Metastatic Liver Carcinoma in the Lung (tissue), 2 donors: ENCODE measurements around a stretch of chr6.

DNA sequence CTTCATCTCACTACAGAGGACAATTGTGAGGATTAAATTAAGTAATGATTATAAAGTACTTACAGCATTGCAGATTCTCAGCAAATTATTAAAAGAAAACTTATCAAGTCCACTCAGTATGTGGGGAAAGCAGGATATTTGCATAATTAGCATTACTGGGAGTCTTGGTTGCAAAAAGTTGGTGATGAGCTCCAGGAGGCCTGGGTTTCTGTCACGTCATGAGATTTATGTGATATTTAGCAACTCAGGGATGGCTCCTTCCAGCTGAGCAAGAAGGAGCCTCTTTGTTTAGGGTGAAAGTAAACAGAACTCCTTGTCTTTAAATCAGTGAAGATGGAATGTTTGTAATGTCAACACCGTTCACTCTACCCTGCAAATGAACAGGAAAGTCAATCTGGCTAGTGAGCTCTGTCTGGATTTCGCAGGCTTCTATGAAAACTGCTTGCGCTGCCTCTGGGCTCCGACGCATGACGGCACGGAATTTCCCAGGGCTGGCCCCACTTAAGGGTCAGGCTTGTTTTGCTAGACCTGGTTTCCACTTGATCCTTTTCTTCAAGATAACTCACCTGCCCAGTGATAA lies 86.9 kb downstream of the PXDC1 start:
- PRO-cap, 2 experiments, result no peak in any of the 2 experiments

- PRO-cap, 2 experiments, result no peak in any of the 2 experiments
Measured at GRCh38 chr6:3796208-3796829, 44.8 kb upstream of the PXDC1 start.

GRCh38 chr6:3888620-3888989 lies 39.4 kb downstream of the FAM50B start:
- PRO-cap, 2 experiments, result no peak in any of the 2 experiments

DNA sequence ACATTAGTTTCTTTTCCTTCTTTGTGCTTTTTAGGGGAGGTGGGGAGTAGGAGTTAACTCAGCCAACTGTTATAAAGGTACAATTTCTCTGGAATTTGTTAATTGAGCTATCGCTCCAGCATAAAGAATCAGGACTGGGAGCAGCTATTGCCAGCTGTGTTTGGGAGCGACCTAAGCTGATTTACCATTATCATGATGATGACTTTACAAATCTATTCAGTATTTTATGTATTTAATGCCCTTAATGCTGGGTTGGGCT lies 82.0 kb upstream of the PRPF4B start:
- PRO-cap, 2 experiments, result no peak in any of the 2 experiments

- PRO-cap, 2 experiments, result no peak in any of the 2 experiments
Measured at GRCh38 chr6:4109553-4110022, 25.8 kb downstream of the ECI2 start.

- PRO-cap, 2 experiments, result peak in 1 of 2 experiments; most common plus-strand start chr6:4134497 (in 1)
Measured at GRCh38 chr6:4133745-4134568, 1.4 kb downstream of the ECI2 start.

DNA sequence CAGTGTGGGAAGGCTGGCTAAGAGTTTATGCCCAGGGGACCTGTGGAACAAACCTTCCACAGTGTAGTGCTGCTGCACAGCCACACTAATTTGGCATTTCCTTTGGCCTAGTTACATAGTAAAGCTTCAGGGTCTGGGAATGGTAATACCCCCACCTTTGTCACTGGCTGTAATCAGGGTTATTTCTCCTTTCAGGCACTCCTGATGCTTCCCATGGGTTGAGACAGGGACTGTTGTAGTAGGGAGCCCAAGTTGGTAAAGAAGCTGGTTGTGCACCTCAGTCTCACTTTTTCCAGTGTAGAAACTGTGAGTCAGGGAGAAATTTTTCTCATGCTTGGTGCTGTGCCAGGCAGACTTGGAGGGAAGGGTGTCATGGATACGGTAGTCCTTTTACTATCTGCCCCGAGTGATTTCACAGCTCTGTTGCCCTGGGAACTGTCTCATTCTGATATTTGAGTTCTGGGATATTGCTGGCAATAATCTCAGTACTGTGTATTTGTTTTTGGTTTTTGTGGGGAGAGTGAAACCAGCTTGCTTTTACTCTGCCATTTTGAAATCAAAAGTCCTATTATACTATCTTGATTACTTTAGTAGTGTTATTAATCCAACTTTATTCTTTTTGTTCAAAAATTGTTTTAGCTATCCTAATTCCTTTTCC lies 178.0 kb upstream of the ECI2 start:
- PRO-cap, 2 experiments, result no peak in any of the 2 experiments

GRCh38 chr6:4356997-4357513 lies 221.7 kb upstream of the ECI2 start:
- PRO-cap, 2 experiments, result no peak in any of the 2 experiments

- PRO-cap, 2 experiments, result no peak in any of the 2 experiments
Measured at GRCh38 chr6:4369585-4370164, 234.3 kb upstream of the ECI2 start.

GRCh38 chr6:4402435-4403223 lies 267.3 kb upstream of the ECI2 start:
- PRO-cap, 2 experiments, result no peak in any of the 2 experiments

GRCh38 chr6:4606863-4607916 lies 169.0 kb upstream of the CDYL start:
- PRO-cap, 2 experiments, result no peak in any of the 2 experiments

GRCh38 chr6:4724662-4725286 lies 51.4 kb upstream of the CDYL start:
- PRO-cap, 2 experiments, result no peak in any of the 2 experiments

DNA sequence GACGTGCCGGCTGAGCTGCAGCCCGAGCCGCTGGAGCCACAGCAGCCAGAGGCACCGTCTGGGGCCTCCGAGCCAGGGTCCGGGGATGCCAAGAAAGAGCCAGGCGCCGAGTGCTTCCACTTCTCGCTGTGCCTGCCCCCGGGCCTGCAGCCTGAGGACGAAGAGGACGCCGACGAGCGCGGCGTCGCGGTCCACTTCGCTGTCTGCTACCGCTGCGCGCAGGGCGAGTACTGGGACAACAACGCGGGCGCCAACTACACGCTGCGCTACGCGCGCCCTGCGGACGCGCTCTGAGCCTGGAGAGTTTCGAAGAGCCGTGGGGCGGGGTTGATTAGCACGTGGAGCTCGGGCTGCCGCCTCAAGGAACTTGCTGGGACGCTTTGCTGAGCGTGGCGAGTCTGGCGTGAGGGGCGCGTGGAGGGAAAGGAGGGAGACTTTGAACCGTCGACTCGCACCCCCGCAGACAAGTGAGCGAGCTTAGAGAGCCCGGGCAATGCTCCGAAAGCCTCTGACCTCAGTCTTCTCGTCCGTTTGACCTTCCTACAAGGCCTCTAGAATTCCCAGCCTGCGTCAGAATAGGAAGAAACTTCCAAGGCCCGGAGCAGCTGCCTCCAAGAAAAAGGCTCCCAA lies 1.2 kb downstream of the PPP1R3G start:
- PRO-cap, 2 experiments, result no peak in any of the 2 experiments

DNA sequence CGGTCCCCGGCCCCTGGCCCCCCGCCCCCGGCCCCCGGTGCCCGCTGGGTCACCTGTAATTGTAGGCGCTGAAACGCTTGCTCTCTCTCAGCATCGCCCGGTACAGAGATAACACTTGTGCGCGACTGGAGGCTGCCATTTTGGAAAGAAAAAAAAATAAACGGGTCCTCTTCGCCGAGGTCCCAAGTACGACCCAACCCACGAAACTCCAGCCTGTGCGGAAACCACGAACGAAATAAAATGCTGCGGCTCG lies 229 bp downstream of the LYRM4 start:
- PRO-cap, 2 experiments, result peak in 1 of 2 experiments; most common minus-strand start position 110 of the sequence (in 1)

DNA sequence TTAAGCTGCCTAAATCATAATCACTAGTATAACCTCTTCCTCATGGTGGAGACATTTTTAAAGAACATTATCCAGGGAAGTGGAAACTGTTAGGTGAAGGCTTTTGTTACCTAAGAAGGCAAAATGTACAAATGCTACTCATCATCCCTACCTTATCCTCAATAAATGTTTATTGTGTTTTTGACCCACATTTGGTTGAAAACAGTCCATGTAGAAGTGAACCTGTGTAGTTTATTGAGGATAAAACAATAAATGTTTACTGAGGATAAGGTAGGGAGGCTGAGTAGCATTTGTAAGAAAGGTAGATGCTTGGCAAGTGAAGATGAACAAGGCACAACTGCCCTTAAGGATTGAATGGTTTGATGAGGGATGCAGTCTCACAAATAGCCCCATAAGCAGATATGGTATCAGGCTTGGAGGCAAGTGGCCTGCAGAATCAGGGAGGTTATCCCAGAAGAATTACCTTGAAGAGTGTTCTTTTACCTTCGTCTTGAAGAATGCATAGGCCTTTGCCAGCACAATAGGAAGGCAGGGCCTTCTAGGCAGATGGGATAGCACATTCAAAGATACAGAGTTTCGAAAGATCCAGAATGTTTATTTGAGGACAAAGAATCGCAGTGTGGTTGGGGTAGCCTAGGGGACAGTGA lies 186.3 kb downstream of the FARS2 start:
- PRO-cap, 2 experiments, result no peak in any of the 2 experiments

DNA sequence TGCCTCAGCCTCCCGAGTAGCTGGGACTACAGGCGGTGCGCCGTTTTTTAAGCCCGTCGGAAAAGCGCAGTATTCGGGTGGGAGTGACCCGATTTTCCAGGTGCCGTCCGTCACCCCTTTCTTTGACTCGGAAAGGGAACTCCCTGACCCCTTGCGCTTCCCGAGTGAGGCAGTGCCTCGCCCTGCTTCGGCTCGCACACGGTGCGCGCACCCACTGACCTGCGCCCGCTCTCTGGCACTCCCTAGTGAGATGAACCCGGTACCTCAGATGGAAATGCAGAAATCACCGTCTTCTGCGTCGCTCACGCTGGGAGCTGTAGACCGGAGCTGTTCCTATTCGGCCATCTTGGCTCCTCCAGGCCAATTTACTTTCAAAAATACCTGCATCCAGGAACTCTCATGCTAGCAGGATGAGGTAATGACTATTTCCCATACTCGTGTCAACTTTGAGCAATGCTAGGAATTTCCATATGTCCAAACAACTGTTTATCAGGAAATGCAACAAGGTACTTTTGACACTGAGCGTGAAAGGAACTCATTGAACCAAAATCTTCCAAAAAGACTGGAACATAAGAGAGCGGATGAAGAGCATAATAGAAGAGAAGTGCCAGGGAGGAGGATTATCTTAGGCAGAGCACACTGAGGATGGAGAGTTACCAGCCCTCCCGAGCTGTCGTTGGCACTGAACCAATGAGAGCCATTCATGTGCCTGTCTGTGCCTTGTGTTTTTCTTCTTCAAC lies 114.5 kb downstream of the NRN1 start:
- PRO-cap, 2 experiments, result peak in 1 of 2 experiments; most common minus-strand start position 367 of the sequence (in 1)

- PRO-cap, 2 experiments, result no peak in any of the 2 experiments
Measured at GRCh38 chr6:5999782-6000069, 7.0 kb downstream of the NRN1 start.

GRCh38 chr6:6299330-6299857 lies 21.1 kb downstream of the F13A1 start:
- PRO-cap, 2 experiments, result no peak in any of the 2 experiments

DNA sequence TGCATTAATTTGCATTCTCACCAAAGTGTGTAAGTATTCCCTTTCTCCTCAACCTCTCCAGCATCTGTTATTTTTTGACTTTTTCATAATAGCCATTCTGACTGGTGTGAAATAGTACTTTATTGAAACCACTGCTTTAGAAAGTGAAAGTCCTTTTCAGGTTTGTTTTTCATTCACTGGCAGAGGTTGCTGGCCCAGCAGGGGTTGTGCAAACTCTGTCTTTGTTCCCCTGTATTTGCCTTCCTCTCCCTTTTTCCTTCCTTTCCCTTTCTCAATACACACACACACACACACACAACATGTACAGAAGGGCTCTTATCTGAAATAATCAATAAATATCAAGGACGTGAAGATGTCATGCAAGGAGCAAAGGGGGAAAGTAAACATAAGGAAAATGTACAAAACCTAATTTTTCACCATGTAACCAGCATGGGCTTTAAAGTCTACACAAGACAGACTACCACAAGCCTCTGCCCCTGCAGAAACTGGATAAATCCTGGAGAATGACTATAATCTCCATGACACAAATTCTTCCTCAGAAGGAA lies 99.8 kb downstream of the LY86 start:
- PRO-cap, 2 experiments, result no peak in any of the 2 experiments

DNA sequence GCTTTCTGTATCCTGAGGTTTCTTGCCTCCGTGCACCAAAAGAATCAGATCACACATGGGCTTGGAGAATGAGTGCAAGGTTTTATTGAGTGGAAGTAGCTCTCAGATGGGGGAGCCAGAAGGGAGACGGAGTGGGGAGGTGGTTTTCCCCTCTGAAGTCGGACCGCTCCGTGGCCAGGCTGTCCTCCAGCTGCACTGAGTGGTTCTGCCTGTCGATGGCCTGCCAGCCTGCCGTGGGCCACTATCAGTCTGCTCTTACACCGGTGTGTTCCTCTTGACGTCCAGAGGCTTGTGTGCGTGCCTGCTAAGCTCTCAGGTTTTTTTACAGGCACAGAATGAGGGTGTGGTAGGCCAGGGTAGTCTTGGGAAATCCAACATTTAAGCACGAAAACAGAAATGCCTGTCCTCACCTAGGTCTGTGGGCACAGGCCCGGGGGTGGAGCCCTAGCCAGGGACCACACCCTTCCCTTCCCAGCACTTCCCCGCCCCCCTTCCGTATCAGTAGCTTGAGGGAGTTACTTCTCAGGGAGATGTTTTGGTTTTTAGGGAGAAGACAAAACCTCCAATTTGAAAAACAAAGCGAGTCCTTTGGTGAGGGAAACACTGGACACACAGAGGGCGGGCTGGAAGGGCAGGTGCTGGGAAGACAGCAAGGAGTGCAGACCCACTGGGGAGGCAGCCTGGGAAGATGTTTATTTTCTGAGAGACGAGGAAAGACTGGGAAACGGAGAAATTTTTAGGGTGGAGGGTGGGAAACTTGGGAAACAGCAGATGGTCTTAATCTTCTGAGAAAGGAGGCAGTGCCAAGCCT lies 106.4 kb downstream of the LY86 start:
- PRO-cap, 2 experiments, result no peak in any of the 2 experiments